Cytotoxic T cell (primary cell): ENCODE measurements around the gene CDCA7L.

DNA sequence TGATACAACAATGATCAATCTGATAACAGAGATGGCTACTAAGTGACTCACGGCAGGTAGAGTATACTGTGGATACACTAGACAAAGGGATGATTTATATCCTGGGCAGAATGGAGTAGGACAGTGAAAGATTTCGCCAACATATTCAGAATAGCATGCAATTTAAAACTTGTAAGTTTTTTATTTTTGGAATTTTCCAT lies 34.2 kb upstream of the ITGB8 start:
- PRO-cap, 2 experiments = no peak in any of the 2 experiments

DNA sequence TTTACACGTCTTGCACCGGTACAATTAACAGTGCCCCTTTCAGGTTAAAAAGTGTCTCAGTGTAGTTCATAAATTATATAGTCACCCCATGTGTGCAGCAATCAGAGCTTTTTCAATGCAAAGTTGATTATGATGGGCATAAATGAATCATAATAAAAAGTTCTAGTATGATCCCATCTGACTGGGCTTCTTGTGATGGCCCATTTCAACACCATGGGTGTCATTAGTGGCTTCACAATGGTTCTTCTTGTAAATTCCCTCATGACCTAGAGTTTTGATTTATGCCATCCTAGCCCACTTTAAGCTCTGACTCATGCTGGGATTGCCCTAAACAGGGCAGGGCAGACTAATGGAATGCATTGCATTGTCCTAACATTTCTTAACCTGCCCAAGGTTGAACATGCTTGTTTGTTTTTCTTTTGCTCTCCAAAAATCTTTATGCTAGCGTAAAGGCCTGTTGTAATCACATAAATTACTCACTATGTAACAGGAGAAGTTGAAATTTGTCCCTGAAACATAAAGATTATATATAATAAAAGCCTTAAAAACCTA lies 22.2 kb downstream of the ITGB8 start:
- PRO-cap, 2 experiments = no peak in any of the 2 experiments

GRCh38 chr7:20778065-20778739 lies 8.5 kb downstream of the SP8 start:
- PRO-cap, 2 experiments = no peak in any of the 2 experiments

- PRO-cap, 2 experiments = no peak in any of the 2 experiments
Observed at GRCh38 chr7:20835157-20835510, 48.4 kb upstream of the SP8 start.

DNA sequence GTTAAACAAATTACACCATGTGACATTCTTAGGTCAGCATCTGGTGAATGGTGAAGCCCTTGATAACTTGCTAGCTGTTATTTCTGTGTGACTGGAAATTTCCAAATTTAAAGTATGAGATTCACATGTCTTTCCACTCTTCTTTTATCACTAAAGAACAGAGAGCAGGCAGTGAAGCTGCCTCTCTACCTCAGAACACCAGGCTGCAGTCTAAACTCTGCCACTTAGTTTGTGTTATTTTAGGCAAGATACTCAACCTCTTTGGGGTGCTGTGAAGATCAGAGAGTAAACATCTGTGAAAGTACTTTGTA lies 15.5 kb upstream of the SP4 start:
- PRO-cap, 2 experiments = peak in 2 of 2 experiments; most common minus-strand start position 212 of the sequence (in 2)

DNA sequence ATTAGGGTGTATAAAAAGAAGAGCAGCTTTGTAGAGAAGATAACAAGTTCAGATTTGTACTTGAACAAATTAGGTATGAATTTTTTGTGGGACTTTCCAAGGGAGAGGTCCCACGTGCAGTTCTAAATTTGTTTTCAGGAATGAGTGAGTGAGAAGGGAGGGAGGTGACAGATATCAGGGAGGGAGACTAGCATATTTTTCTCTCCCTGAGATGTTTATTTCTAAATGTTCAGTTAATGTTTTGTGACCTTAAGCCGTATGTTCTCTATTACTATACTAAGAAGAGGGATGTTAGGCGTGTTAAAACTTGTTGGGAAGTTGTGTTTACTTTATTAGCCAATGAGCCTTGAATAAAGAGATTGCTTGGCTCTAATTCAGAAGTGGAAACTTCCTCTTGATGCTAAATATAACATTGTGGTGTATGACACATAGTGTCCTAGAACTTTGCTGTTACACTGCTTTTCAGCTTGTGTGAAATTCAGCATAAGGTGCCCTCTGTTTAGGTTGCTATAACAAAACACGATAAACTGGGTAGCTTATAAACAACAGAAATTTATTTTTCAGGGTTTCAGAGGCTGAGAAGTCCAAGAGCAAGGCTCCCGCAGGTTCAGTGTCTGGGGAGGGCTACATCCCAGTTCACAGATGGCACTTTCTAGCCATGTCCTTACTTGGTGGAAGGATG lies 37.3 kb downstream of the DNAH11 start:
- PRO-cap, 2 experiments = no peak in any of the 2 experiments

DNA sequence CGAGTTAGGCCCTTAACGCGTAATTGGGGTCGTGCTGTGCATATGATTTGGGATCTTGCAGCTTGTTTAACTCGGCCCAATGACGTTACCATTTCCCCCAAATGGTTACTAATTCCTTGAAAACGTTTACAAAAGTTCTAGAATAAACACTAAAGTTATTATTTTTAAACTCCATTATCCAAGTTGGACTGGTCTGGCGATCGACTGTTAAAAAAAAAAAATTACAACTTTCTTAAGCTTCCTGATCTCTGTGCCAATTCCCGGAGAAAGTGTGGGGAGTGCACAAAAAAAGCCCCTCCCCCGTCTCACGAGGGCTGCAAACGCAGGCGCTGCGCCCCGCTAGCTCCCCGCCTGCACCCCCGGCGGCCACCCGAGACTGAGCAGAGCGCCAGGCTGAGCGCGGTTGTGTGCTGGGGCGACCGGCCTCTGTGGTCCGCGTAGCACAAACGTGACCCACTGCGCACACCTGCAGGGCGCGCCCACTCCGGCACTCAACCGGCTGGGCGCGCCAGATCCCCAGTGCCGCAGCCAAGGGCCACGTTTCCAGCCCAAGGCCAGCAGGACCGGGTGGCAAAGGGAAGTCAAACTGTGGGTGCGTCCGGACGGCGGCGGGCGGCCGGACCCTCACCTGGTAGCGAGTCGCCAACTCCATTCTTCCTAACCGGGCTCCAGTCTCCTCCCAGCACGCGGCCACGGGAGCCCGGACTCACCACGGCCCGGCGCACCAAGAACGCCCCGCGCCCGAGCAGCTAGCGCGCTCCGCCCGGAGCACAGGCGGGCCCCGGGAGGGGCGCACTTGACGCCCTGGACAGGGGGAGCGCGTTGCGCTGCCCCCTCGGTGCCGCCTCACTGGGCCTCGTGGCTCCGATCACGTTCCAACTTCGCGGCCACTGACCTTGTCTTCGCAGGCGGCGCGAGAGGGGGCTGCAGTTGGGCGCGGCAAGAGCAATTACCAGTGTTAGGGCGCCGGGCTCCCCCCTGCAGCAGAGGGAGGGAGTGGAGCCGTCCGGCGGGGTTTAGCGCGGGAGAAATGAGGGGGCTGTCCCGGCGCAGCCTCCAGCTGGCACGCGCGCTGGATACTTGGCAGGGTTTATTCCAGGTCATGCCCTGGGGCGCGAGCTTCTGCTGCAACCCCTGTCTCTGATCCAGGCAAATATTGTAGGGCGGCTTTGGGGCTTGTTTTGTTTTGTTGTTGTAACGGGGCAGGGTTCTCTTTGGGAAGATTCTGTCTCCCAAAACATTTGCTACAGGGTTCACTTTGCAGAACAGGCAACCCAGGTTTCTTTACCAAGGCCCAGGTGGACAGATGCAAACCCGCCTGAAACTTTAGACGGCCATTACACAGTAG lies at the start of gene CDCA7L:
Gene CDCA7L, minus strand, starts transcription at position 747 of the 1,348 bp plus-strand sequence.
- PRO-cap, 2 experiments = peak in 2 of 2 experiments; most common plus-strand start position 379 of the sequence (in 1); most common minus-strand start position 380 of the sequence (in 2)

DNA sequence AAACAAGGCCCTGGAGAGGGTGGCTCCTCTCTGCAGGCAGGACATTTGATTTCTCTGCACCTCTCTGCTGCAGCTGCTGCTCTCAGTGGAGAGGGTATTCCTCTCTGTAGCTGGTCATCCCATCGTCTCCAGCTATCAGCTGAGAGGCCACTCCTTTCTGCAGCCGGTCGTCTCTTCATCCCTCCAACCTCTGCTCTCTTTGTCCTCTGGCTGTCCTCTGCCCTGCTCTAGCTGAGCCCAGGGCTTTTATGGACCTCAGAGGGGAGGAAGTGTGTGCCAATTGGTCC lies 26.0 kb upstream of the CDCA7L start:
- PRO-cap, 2 experiments = no peak in any of the 2 experiments

GRCh38 chr7:22091085-22091525 lies 145.4 kb upstream of the CDCA7L start:
- PRO-cap, 2 experiments = no peak in any of the 2 experiments

- PRO-cap, 2 experiments = no peak in any of the 2 experiments
Observed at GRCh38 chr7:22104434-22104820, 158.7 kb upstream of the CDCA7L start.

GRCh38 chr7:22143500-22143915 lies 197.8 kb upstream of the CDCA7L start:
- PRO-cap, 2 experiments = no peak in any of the 2 experiments

- PRO-cap, 2 experiments = no peak in any of the 2 experiments
Observed at GRCh38 chr7:22153241-22153976, 203.5 kb downstream of the RAPGEF5 start.

- PRO-cap, 2 experiments = no peak in any of the 2 experiments
Observed at GRCh38 chr7:22215215-22215821, 141.6 kb downstream of the RAPGEF5 start.

DNA sequence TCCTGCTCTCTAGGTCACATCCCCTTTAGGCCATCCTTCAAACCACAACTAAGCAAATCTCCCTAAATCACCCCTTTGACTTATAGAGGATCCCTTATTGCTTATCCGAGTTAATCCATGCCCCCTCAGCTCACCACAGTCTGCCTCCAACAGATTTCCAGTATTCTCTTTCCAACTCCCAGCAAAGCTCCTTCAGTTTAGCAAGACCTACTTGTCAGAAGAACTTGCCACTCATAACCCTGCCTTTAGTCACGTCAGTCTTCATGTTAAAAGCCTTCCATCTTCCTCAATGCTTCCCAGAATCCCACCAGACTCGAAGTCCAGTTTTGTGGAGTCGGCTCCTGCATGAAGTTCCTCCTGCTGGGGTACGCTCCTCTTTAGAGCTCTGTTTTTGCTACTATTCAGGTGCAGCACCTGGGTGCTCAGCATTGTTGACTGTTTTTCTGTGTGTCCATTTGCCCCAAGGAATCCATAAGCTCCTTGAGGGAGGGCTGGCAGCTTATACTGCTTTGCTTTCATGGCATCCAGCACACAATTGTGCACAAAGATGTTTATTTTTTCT lies 38.4 kb downstream of the RAPGEF5 start:
- PRO-cap, 2 experiments = no peak in any of the 2 experiments

DNA sequence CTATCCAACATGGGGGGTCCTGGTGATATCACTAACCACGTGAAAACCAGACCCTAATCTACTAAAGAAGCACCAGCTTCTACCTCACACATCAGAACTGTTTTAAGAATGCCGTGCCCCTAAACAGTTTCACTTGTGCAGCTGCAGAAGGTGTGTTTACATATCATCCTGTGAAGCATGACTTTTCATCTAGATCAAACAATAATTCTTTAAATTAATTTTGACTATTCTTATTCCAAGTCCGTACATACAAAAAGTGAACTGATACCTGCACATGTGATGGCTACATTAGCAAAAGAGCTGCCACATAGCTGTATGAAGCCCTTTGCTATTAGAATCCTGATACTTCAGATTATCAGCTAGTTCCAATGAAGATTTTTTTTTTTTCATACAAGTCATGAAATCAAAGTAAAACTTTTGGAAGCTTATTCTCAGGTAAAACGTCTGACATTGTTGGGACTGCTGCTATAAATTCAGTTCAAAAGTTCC lies 60.9 kb downstream of the STEAP1B start:
- PRO-cap, 2 experiments = no peak in any of the 2 experiments

DNA sequence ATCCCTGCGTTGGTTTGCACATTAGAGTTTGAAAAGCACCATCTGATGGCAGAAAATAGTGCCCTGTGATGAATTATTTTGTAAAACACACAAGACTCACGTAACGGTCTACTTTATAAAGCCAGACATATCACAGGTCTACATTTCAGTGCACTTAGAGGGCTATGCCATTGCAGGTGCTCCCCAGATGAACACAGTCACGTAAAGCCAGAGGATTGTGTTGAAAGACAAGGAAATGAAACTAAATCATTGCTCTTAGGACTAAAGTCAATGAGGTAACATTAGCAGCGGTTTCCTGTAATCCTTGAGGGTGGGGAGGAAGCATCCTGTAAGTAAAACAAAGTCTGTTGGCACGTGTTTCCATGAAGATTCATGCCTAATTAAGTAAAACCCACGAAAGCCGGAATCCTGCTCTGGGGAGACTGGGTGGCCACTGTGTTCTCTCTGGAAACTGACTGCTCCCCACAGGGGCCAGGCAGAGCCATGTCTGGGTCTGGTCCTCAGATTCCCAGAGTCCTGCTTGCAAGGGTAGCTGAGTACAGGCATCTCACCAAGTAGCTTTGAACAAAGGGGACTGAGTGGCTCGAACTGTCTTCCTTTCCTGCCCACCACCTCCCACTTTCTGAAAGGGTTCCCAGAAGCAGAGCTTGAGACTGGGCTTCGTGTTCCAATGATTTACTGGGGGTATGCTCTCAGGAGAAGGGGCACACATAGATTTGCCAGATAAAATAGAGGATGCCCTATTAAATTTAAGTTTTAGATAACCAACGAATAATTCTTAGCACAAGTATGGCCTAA lies 18.2 kb downstream of the STEAP1B start:
- PRO-cap, 2 experiments = no peak in any of the 2 experiments

- PRO-cap, 2 experiments = peak in 1 of 2 experiments; most common minus-strand start chr7:22513342 (in 1)
Observed at GRCh38 chr7:22513052-22513605, 13.1 kb upstream of the STEAP1B start.

DNA sequence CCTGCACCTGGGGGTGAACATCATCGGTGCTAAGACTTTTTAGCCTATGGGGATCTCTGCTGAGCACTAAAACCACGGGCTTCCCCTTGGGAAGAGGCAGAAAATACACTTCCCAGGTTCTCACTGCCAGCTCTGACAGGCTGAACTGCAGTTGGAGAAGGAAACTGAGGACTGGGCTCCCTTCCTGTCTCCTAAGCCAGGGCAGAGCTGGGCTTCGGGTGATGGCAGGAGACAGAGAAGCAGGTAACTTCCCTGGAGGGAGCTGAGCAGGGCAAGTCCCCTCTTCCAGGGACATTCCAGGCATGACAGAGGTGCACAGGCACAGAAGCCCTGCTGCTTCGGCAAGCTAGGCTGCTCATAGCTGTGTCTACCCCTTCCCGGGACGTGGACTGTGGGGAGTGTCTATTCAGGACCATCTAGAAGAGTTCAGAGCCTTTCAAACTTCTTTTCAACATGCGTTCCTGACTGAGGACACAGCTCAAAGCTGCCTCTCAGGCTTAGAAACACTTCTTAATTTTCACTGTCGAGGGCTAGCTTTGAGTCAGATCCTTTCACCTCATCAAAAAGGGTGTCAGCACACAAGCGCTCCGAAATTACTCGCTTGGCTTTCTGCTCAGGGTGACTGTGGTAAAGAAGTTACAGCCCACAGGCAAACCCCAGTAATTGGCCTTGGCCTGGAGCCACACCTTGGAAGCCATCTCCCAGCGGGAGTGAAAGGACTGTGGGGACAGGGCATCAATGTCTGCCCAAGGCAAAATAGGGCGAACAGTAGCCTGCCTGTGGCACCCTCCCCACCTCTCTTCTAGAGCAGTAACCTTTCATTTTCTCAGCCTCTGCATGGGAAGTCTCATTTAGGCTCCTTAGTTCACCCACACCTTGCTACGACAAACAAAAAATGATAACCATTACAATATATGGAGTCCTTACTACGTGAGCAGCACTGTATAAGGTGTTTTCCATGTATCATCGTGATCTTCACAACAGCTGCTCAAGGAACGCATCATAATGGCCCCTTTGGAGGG lies 63.8 kb upstream of the STEAP1B start:
- PRO-cap, 2 experiments = no peak in any of the 2 experiments

DNA sequence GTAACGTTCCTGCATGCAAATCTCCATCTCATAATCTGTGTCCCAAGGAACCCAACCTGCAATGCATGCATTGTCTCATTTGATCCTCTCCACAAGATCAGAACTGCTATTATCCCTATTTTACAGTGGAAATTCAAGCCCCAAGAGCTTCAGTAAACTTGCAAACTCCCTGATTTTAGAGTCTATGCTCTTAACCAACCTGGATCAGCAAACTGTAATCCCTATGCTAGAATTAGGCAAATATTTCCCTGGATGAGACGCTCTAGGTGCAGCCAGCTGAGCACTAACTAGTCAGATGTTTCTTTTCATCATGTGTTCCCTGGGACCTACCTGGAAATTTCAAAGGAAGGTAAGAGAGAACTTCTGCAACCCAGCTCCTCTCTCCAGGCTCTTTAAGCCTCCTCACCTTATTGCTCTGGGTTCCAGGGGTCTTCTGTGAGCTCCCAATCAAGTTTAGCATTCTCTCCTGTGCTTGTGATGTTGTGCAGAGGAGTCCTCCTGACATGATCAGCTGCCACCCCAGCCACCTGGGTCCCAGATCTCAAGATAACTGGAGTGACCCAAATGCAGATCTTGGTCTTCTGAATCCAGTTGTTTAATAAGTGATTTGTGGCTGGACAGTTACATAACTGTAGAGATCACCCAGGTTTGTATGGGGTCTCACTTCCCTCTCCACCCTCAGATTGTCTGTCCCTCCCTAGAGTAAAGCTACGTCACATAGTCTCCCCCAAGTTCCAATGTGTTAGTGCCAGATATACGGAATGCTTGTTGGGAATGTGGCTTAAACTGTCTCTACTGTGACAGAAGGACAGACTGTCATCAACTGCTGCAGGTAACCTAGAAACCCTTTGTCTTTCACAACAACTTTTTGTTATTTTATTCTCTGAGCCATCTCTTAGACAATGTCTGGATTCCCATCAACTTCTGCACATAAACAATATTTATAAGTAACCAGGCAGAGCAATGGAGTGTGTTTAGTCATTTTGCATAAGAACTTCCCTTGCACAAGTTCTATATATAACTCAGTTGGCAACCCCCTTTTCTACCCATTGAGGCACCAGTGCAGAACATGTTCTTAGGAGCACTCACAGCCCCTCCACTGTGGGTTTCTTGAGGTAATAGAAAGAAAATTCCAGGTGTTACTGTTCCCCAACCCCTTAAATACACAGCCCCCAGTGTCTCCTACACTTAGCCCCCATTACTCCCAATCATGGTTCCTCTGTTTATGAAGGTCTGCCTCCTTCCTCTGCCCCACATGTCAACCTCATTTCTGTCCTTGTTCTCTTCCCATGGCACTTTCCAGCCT lies 65.3 kb upstream of the IL6 start:
- PRO-cap, 2 experiments = no peak in any of the 2 experiments

GRCh38 chr7:22664990-22665942 lies 61.7 kb upstream of the IL6 start:
- PRO-cap, 2 experiments = no peak in any of the 2 experiments